ENCODE measurements around a stretch of chr1.

DNA sequence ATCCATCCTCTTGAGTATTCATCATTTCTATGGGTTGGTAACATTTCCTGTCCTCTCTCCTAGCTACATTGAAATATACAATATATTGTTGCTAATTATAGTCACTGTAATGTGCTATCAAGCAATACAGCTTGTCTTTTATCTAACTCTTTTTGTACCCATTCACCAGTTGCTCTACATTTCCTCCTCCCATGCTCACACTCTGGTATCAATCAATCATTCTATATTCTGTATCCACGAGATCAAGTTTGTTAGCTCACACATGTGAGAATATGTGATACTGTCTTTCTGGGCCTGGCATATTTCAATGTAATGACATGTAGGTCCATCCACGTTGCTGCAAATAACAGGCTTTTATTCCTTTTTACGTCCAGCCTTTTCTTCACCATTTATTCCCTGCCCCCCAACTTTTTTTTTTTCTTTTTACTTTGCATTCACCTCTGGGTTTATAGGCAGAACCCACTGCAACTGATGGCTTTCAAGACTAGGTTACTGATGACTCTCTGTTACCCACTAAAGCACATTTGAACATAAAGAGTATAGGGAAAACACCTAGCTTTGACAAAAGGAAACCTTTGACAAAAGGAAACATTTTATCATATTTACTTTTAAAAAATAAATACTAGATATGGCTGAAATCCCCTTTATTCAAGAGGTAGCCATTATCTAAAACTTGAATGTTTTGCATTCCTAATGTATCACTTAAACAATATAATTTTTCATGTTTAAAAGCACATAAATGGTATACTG, 32.1 kb downstream of the C1orf146 start:
- PRO-cap, result no peak

- PRO-cap, result no peak
These were observed 27.0 kb downstream of the GFI1 start for GRCh38 chr1:92459610-92460266.

- PRO-cap, result no peak
These were observed 1.8 kb downstream of the GFI1 start for GRCh38 chr1:92484708-92485611.

DNA sequence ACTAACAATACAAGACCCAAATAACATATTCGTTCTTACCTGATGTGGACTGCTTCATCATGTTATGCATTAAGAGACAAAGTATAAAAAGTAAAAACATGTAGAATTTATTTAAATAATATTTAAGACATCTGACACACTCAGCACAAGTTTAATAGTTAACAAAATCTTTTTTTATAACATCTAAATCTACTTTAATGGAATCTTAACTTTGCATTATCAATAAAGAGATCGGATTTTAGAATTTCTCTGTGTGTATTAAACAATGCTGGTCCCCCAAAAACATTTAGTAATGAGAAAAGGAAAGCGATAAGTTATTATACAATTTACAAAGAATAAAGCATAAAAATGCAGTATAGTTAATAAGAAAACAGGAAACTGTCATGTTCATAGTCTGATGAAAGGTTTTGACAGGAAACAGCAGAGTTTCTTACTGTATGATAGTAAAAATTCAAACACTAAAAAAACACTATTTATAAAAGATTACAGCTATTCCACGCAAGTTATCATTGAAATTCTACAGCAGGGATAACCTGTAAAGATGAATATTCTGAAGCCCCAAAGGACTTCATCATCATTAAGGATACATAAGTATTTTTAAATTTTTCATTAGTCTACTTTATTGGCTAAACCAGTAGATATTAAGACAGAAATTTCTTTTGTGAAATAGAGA, 49.4 kb upstream of the GFI1 start:
- PRO-cap, result no peak

DNA sequence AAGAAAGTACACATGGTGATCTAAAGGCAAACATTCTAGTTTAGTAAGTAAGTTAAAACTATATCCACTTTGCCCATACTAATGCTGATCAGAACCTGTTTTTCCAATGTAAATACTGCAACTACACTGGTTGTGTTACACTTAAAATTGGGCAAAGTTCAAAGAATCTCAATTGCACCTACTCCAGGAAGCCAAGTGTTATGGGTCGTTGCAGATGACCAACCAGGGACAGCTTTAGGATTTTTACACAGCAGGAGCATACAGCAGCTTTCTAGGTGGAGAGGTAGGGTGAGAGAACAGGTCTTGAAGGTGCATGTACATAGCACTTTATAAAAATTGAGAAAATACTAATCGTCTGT, 14.5 kb upstream of the RPL5 start:
- PRO-cap, result no peak

GRCh38 chr1:92839206-92839969, 7.5 kb downstream of the RPL5 start:
- PRO-cap, result no peak

DNA sequence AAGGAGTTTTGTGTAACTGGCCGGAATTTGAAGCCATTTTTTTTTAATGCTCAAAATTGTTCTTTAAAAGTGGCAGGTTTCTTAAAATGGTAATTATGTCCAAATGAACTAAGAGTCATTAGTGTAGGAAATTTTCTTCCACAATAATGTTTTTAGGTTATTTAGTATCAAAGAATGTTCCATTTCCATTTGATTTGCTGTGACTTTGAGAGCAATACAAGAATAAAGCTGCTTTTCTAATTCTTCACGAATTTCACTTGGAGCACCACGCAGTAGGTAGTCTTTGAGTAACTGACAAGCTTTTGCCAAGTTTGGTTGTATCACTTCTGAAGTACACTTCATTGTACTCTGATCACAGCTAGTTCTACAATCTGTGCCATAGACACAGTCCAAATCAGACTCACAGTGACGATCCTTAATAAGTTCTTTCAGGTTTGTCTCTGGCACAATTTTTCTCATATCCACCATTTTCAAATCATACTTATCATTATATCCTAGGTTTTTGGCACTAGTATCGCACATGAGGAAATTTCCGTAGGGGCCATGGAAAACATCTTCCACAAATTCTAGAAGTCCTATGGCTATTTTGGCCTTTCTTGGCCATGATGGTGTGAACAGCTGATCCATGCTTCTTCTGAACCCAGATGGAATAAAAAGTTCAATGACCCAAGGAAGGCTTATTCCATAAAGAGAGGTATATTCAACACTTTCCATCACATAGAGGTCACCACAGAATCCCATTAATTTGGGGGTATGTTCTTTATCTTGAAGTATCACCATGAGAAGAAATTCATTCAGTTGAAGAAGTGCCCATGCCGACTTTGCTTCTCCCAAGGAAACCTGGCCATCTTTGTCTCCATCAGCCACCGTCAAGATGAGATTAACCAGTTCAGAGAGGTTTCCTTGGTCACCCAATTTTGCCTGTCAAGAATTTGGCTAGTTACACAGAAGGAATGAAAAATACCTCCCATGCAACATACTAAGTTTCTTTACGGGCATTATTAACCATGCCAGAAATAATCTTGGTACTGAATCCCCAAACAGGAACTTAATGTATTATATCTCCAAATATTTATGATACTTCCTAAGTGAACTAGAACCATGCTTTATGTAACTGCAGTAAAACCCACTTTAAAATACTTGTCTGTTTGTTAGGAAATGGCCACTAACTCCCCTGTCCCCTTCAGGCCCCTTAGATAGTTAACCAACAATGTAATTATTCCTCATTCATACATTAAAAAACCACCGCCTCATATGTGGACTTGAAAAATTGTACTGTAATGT, 11.9 kb downstream of the RPL5 start:
- PRO-cap, result no peak

DNA sequence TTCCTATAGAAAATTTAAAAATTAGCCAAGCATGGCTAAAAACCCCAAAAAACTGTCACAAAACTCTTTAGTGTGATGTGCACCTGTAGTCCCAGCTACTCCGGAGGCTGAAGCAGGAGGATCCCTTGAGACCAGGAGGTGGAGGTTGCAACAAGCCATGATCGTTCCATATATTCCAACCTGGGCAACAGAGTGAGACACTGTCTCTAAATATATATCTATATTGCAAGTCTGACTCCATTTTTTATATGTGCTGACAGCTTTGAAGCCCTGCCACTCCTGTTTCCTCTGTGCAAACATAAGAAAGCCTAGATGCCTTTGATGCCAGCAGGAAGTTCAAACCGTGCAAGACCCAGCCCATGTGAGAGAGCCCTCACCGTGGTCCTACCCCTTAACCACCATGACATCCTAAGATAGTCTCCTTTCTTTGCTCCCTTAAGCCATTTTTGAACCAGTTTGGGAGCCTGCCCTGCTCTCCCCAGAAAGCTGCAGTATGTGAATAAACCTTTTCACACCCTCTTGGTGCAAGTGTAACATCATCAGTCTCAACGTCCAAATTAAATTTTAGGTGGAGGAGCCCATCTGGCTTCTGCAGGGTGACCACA, 3.7 kb upstream of the DIPK1A start:
- PRO-cap, result no peak

DNA sequence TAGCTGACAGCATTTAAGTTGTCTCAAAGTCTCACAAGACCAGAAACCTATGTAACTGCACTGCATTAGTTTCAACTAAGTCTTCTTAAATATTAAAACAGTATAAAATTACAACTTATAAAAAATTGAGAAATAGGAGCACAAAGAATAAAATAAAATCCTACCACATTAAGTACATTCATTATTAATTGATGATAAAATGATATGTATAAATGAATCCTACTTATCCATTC, 22.7 kb upstream of the MTF2 start:
- PRO-cap, result no peak

- PRO-cap, result no peak
These were observed 1.1 kb downstream of the MTF2 start for GRCh38 chr1:93080231-93080462.

DNA sequence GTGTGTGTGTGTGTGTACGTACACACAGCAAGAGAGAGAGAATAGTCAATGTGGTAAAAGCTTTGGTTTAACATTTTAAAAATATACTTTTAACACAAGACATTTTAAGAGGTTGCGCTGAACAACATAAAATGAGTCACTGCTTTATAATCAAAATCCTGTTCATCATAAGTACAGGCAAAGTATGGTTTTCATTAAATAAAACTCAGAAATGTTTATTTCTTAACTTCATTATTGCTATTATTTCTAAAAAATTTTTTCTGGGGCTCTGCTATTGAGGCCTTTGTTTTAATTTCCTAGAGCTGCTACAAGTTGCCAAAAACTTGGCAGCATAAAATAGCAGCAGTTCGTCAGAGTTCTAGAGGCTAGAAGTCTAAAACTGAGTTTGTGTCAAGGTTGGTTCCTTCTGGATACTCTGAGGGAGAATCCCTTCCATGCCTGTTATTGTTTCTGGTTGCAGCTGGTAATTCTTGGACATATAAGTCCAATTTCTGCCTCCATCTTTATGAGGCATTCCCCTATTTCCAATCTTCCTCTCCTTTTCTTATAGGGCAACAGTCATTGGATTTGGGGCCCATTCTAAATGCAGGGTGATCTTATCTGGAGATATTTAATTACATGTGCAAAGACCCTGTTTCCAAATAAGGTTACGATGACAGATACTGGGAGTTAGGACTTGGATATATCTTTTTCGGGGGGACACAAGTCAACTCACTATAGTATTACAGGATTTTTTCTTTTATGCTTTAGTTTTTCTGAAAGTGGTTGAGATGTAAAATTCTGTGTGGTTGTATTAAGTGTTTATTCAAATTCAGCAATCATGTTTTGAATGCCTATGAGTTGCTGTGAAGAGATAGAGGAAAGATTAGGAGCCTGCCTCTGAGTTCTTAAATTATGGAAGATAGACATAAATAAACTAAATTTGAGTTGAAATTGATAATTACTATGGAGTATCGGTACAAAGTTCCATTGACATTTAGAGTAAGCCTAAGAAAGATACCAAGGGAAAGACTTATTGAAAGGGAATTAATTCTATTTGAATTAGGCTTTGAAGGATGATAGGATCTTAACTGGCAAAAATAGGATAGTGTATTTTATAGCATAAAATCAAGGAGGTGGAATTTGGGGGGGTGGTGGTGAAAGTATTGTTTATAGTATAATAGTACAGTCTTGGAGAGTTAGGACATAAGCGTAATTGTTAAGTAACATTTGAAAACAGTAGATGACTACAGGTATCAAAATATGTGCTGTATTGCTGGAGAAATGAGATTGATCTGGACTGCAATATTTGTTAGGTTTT, 33.6 kb downstream of the TMED5 start:
- PRO-cap, result no peak

DNA sequence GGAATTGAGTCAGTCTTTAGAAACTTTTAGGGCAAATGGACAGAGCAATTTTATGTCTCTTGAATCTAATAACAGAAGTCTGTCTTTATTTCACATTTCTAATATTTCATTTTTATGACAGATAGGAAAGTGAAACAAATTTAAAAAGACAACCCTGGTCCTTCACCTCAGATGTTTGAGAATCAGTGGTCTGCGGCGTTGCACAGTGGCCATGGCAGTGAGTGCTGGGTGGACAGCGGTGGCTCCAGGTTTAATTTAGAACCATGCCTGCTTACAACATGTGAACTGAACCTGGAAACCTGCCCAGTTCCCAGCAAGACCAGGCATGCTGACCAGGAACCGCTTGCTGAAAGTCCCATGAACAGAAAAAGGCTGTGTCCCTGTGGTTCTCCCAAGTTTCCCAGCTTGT, 88.7 kb downstream of the BCAR3 start:
- PRO-cap, result no peak

DNA sequence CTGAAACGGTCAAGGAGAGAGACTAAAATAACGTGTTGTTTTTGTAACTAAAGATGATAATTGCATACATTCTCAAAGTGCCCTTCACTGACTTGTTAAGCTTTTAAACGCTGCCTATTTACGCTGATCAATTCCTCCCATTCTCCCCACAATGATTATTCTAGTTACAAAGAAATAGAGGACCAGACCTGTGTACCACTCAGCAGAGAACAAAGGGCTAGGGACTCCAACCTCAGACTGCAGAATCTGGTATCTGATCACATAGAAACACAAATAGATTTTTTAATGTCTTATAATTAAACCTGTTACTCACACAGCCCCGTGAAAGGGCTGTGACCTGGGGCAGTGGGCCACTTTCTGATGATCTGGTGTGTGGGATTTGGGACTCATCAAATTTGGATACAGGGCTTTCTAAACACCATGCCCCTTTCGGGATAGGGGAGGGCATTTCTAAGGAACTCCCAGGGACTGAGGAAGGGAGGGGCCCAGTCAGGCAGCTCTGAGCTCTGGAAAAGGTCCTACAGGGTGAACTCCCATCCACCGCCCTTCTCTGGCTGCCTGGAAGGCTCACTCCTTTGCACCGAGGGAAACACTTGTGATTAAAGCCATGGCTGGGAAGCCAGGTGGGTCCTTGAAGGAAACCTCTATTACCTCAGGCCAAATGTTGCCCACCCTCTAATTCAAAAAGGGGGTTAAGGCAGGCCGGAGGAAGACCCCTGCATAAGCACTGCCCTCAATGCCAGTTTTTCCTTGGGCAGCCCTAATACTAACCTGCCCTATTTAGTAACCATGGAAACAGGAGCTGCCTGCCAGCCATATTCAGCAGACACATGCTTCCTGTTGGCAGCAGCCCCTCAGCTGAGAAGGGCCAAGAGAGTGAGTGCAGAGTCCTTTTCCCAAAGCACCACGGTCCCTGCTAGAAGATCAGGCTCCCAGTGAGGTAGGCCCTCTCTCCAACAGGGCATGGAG, 65.0 kb downstream of the BCAR3 start:
- PRO-cap, result no peak

GRCh38 chr1:93624038-93624402, 57.6 kb downstream of the BCAR3 start:
- PRO-cap, result no peak

DNA sequence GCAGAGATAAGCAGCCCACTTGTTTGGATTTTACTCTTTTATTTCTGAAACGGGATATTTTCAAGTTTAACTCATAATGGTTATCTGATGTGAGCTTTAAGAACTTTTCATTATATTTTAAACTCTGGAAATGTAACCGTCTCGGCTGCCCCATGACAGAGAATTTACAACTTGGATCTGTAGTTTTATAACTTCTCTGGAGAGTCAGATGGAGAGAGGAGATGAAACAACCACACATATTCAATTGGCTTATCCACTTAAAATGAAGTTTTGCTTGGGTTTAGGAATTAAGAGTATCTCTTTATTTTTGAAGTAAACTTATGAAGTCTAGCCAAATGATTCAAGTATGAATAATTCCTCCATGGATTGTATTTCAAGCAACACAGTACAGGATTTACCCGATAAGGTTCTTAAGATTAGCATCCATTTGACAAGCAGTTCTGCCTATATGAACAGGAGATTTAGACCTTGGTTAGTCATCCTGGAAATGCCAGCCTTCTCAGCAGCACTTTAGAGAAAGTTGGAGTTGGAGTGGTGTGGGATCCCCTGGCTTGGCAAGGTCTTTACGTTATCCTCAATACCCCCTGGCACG, 1.7 kb downstream of the BCAR3 start:
- PRO-cap, result no peak

GRCh38 chr1:93750843-93751532, 69.4 kb upstream of the BCAR3 start:
- PRO-cap, result no peak

GRCh38 chr1:94022332-94022969, 98.5 kb downstream of the ABCA4 start:
- PRO-cap, result no peak

DNA sequence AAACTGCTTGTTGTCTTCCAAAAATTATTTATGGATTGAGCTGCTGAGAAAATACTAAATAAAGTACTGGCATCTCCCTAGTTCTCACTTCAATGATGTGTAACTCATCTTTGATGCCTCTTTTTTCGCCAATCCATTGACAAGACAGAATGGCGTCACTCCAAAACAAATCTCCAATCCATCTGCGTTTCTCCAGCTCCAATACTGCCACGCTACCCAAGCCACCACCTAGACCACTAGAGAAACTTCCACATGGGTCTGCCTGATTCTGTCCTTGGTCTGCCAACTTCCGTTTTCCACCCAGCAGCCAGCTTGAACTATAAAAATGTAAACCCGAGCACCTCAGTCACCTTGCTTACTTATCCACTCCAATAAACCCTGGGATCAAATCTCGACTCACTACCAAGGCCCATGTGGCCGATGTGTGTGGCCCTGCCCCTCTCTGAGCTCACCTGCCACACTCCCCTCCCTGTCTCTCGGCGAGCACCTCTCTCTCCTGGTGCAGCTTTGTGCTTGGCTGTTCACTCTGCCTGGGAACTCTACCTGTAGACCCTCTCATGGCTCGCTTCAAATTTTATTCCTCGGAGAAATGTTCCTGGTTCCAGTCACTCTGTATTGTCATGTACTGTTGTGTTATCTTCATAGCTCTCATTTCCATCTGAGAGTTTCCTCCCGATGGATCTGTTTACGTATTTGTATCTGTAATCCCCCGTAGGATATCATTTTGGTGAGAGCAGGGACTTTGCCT, 95.7 kb downstream of the ABCA4 start:
- PRO-cap, result no peak

DNA sequence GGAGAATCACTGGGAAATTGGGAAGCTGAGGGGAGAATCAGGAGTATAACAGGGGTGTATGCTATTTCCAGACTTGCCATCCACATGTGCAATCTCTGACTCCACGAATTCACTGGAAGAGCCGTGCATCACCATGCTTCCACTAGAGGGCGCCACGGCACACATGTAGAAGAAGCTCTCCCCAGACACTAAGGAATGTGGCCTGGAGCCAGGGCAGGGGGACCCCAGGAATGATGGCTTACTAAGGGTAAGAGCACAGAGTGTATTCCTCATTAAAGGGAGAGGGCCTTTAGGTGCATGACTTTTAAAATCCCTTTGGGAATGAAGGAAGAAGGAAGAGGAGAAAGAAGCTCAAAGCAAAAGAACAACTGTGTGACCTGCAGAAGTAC, 81.4 kb downstream of the ABCA4 start:
- PRO-cap, result no peak

- PRO-cap, result no peak
These were observed 28.0 kb downstream of the ARHGAP29 start for GRCh38 chr1:94209334-94209863.